Body of pancreas (tissue), 2 donors: ENCODE data around the genes ACTN4 and LGALS7.

GRCh38 chr19:38420648-38421139 is 5.3 kb downstream of the RASGRP4 start:
- PRO-cap: no peak
- RAMPAGE, long total RNA, 2 experiments: no peak in any of the 2 experiments

- PRO-cap: no peak
- RAMPAGE, long total RNA, 2 experiments: no peak in any of the 2 experiments
These were observed 90.1 kb downstream of the MAP4K1 start for GRCh38 chr19:38527456-38528247.

- PRO-cap: no peak
- RAMPAGE, long total RNA, 2 experiments: no peak in any of the 2 experiments
These were observed 89.4 kb downstream of the MAP4K1 start for GRCh38 chr19:38528248-38528777.

- PRO-cap: no peak
- RAMPAGE, long total RNA, 2 experiments: no peak in any of the 2 experiments
These were observed 32.9 kb downstream of the MAP4K1 start for GRCh38 chr19:38584834-38585276.

DNA sequence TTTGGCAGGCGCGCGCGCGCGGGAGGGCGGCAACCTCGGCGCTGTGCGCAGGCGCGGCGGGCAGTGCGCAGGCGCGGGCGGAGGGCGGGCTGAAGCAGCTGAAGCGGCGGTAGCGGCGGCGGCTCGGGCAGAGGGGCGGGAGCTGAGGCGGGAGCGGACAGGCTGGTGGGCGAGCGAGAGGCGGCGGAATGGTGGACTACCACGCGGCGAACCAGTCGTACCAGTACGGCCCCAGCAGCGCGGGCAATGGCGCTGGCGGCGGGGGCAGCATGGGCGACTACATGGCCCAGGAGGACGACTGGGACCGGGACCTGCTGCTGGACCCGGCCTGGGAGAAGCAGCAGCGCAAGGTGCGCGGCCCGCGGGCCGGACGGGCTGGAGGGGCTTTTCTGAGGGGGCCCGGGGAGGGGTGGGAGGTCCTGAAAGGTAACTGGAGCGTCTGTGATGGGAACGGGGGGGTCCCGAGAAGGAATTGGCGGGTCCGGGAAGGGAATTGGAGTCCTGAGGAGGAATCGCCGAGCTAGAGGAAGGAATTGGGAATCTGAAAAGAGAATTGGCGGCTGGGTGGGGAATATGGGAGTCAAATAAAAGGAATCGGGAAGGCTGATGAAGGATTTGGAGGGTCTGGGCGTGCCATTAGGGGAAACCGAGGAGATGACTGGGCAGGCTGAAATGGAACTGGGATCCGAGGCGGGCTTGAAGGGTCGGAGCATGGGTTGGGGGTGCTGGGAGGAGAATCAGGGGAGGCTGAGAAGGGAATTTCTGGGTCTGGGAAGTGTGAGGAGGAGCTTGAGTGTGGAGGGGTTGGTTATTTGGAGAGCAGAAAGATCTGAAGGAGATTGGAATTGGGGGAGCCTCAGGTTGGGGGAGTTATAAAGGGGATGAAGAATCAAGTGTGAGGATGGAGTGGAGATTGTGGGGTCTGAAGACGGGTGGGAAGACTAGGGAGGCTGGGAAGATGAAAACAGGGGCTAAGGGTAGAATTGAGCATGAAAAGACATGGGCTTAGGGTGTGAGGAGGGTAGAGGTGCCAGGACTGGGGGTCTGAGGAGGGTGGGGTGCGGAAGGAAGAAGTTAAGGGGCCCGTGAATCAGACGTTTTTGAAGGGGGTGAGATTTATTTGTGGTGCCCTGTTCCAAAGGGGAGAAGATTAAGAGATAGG is at the start of gene ACTN4:
ACTN4 (plus strand) TSS at position 92 of the 1,162 bp plus-strand sequence.
- PRO-cap: bidirectional peak, plus-strand start at position 130 of the sequence, minus-strand start outside the sequence; unidirectional peak, plus-strand start at position 246 of the sequence
- RAMPAGE, long total RNA, 2 experiments: start-site peak on the plus strand in 2 of 2 experiments, centred at positions 118 to 133 of the sequence, 812 to 1,086 reads per replicate

GRCh38 chr19:38690707-38691207 is 43.3 kb downstream of the ACTN4 start:
- PRO-cap: no peak
- RAMPAGE, long total RNA, 2 experiments: no peak in any of the 2 experiments

GRCh38 chr19:38699635-38700284 is 44.5 kb downstream of the CAPN12 start:
- PRO-cap: no peak
- RAMPAGE, long total RNA, 2 experiments: no peak in any of the 2 experiments

DNA sequence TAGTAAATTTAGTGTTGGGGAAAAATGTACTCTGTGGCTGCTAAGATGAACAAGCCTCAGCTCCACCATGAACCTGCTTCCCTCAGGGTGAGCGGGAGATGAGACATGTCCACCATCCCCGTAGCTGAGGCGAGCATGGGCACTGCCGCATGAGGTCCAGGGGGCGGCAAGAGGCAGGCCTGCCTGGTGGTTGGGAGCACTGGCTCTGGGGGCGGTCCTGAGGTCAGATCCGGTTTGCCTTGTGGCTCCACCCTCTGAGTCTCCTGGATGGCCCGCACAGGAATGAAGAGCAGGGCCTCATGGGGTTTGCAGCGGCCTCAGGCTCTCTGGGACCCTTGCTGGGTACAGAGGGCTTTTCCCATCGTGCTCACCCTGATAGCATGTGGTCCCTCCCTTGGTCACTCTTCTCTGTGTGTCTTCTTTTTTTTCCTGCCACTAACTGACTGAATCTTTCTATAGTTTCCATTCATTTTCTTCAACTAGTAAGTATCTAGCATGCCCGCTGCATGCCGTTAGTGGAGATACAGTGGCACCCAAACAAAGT is 37.4 kb downstream of the CAPN12 start:
- PRO-cap: no peak
- RAMPAGE, long total RNA, 2 experiments: no peak in any of the 2 experiments

- PRO-cap: no peak
- RAMPAGE, long total RNA, 2 experiments: no peak in any of the 2 experiments
These were observed 34.4 kb downstream of the CAPN12 start for GRCh38 chr19:38709775-38710329.

- PRO-cap: no peak
- RAMPAGE, long total RNA, 2 experiments: no peak in any of the 2 experiments
These were observed 31.1 kb downstream of the CAPN12 start for GRCh38 chr19:38713075-38713703.

DNA sequence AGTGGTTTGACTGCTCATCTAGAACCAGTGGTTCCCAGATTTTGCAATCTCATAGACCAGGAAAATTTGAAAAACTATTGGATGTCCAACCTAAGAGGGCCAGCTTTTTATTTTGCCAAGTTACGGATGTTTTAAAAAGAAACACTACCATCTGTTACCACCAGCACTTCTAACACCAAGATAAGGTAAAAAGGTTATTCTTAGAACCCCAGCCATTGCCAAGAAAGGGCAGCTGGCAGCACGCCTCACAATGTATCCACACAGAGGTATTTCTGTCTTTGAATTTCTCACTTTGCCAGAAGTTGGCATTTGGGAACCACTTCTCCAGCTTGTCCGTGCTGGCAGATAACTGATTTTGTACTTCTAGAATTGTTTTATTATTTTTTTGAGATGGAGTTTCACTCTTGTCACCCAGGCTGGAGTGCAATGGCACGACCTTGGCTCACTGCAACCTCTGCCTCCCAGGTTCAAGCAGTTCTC is 28.7 kb downstream of the CAPN12 start:
- PRO-cap: unidirectional peak, plus-strand start at position 298 of the sequence
- RAMPAGE, long total RNA, 2 experiments: no peak in any of the 2 experiments

DNA sequence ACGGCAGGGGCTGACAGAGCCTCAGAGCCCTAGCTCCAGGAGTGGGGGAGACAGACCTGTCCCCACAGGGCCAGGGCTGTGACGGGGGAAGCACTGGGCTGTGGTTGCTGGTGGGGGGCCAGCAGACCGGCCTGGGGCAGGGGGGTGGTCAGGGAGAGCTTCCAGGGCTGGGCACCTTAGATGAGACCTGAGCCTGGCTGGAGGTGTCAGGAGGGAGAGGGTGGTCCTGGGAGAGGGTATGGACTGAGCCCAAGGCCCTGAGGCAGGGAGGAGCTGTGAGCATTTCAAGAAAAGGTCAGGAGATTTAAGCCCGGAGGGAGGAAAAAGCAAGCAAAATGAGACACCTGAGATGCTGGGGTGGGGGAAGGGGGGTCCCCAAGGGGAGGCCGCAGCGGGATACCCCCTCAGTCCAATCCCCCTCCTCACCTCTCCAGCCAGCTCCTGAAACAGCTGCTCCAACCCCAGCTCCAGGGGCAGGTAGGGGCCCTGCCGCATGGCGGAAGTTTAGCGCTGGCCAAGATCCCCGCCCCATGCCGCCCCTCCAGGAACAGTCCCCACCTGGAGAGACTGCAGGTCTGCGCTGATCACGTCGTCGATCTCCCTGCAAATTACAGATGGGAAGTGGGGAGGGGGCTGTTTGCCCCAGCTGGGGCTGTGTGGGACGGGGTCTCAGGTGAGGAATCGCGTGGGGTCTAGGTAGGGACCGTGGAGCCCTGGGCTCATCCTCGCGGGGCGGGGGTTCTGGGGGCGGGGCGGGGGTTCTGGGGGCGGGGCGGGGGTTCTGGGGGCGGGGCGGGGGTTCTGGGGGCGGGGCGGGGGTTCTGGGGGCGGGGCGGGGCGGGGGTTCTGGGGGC is 9.1 kb downstream of the CAPN12 start:
- PRO-cap: no peak
- RAMPAGE, long total RNA, 2 experiments: start-site peak on the minus strand in 2 of 2 experiments, centred at positions 478 to 481 of the sequence, 12 to 29 reads per replicate

DNA sequence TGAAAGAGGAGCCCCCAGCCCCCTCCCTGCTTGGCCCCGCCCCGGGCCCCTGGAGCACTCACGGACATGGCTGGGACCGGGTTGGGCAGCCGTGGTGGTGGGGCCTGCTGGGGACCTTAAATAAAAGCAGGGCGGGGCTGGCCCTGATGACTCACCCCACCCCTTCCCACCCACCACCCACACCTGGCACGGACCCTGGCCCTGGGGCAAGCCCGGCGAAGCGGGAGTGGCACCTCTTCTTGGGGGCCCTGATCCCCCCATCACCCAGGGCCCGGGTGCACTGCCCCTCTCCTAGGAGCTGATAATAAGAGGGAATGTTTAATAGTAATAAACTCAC is at the start of gene LGALS7:
LGALS7 (minus strand) TSS at position 93 of the 337 bp plus-strand sequence.
- PRO-cap: no peak
- RAMPAGE, long total RNA, 2 experiments: no peak in any of the 2 experiments

GRCh38 chr19:38823468-38824311 is 7.9 kb downstream of the ECH1 start:
- PRO-cap: no peak
- RAMPAGE, long total RNA, 2 experiments: no peak in any of the 2 experiments

DNA sequence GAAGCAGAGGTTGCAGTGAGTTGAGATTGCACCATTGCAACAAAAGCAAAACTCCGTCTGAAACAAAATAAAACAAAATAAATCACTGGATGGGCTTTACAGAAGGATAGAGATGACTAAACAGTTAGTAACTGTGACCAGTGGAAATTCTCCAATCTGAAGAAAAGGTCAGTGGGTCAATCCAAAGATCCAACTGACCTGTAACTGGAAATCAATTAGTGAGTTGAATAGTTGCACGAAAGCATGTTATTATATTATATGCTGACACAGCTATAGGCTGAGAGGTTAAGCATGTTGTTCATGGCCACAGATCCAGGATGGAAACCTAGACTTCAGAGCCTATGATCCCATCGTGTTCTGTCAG is 1.5 kb downstream of the ECH1 start:
- PRO-cap: no peak
- RAMPAGE, long total RNA, 2 experiments: no peak in any of the 2 experiments

- PRO-cap: unidirectional peak, plus-strand start at chr19:38850652
- RAMPAGE, long total RNA, 2 experiments: no peak in any of the 2 experiments
These were observed 604 bp upstream of the HNRNPL start for GRCh38 chr19:38850440-38850739.

GRCh38 chr19:38870879-38871346 is 7.2 kb downstream of the RINL start:
- PRO-cap: no peak
- RAMPAGE, long total RNA, 2 experiments: no peak in any of the 2 experiments

DNA sequence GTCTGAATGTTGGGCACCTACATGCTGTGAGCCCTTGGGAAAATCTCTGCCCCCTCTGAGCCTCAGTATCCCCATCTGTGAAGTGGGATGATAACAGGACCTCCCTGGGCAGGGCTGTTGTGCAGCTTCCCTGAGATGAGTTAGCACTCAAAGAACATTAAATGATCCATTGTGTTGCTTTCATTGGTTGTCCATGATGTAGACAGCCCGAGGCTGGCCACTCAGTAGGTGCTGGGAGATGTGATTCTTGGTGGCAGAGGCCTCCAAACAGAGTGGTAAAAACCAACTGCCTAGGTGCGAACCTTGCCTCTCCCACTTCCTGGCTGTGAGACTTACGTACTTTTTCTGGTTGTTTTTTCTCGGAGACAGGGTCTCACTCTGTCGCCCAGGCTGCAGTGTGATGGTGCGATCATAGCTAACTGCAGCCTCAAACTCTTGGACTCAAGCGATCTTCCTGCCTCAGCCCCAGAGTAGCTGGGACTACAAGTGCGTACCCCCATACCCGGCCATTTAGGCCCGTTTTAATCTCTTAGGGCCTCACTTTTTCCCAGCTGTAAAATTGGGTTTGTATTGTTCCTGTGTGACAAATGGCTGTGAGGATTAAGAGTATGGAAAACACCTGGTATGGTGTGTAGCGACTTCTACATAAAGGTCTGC is 6.1 kb downstream of the SARS2 start:
- PRO-cap: no peak
- RAMPAGE, long total RNA, 2 experiments: no peak in any of the 2 experiments

GRCh38 chr19:39030826-39031184 is 1.5 kb downstream of the FBXO27 start:
- PRO-cap: no peak
- RAMPAGE, long total RNA, 2 experiments: no peak in any of the 2 experiments

DNA sequence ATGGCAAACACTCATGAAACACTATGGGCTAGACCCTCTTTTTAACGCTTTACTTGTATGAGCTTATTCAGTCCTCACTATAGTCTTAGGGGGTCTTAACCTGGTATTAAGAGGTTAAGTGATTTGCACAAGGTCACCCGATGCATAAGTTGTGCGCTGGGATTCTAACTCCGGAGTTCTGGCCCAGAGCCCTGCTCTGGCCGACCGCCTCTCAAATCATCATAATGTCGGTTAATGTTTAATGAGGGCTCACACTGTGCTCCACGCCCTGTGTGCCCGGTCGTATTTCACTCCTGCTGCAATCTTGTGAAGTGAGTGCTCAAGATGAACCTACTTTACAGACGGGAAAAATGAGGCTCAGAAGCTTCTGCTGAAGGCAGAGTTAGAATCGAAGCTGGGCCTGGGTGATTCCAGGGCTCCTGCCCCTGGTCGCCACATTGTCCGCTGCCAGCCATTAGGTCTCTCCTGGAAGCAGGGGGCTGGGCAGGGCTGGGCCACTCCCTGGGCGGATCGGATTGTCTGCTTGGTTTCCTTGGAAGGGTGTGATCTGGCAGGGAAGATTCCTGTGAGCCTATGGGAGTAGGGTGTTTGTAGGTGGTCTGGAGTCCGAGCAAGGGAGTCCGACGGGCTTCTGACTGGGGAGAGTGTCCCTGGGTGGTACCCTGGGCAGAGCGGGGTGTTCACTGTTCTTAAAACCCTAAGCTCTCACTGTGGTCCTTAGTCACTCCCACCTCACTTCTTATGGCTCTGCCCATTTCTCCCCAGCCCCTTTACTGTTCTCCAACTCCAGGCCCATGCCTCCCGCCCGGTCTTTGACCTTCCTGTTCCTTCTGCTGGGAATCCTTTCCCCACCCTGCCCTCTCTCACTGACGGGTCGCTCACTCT is 1.2 kb downstream of the PAK4 start:
- PRO-cap: bidirectional peak, plus-strand start at position 301 of the sequence, minus-strand start at position 180 of the sequence
- RAMPAGE, long total RNA, 2 experiments: no peak in any of the 2 experiments